SK-MEL-5 (cell line): ENCODE measurements around the genes FGFR2, ATE1 and BTBD16.

GRCh38 chr10:121418759-121419071 lies 179.5 kb downstream of the FGFR2 start:
RAMPAGE:
- cytosol, long total RNA, result no peak
- long total RNA, result no peak
- nucleus, long total RNA, result no peak

DNA sequence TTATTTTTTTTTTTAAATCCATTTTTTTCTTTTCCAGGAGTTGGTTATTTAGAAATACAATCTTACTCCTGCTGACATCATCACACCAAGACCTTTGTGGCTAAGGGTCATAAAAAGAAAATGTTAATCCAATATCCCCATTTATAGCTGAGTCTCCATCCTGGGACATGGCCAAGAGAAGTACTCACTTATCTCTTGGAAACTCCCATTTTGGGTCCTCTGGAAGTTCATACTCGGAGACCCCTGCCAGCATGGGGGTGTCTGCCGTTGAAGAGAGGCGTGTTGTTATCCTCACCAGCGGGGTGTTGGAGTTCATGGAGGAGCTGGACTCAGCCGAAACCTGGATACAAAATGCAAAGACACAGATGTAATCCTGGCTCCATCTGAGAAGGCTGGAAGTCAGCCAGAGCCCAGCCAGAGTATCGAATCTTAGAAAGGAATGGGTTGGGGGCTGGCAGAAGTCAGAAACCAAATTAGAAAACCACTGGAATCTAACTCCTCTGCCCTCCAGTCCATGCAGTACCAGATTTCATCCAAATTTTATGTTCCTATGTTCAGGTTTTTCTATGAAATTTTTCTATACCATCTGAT lies 94.5 kb downstream of the FGFR2 start:
RAMPAGE:
- cytosol, long total RNA, result no peak
- long total RNA, result no peak
- nucleus, long total RNA, result no peak

RAMPAGE:
- cytosol, long total RNA, result no peak
- long total RNA, result no peak
- nucleus, long total RNA, result no peak
Observed at GRCh38 chr10:121572804-121573603, 25.2 kb downstream of the FGFR2 start.

RAMPAGE:
- cytosol, long total RNA, result no peak
- long total RNA, result no peak
- nucleus, long total RNA, result no peak
Observed at GRCh38 chr10:121595723-121597013, 2.1 kb downstream of the FGFR2 start.

DNA sequence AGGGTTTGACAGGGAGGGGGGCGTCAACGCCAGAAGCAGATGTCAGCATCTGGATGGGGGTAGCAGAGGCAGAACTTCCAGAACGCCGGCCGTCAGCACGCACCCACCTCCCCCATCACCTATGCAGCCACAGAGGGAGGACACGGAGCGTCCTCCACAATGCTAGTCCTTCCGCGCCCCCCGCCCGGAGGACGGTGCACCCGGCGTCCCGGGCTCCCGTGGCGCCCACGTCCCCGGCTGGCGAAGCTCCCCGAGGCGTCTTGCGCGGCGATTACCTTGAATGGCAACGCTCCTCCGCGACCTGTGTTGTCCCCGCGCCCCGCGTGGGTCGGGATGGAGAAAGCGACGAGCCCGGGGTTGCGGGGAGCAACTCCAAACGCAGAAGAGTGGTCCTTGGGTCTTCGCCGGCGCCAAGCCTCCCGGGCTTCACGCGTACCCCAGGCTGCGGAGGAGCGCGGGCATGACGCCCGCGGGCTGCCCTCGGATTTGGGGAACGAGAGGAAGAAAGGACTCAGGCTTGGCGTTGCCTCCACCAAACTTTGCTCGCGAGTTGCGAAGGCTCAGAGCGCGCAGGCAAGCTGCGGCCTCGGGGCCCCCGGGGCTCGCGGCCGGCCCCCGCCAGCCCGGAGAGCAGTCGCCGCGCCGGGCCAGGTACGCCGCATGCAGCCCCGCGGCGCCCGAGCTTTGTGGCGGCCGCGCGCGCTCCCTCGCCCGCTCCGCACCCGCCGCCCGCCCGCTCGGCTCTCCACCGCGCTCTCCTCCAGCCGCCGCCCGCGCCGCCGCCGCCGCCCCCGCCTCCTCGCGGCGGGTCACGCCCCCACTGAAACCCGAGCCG lies at the start of gene FGFR2:
TSS of gene FGFR2 (minus strand) at position 758 of the 835 bp plus-strand sequence.
RAMPAGE:
- cytosol, long total RNA, result no peak
- long total RNA, result no peak
- nucleus, long total RNA, result no peak

DNA sequence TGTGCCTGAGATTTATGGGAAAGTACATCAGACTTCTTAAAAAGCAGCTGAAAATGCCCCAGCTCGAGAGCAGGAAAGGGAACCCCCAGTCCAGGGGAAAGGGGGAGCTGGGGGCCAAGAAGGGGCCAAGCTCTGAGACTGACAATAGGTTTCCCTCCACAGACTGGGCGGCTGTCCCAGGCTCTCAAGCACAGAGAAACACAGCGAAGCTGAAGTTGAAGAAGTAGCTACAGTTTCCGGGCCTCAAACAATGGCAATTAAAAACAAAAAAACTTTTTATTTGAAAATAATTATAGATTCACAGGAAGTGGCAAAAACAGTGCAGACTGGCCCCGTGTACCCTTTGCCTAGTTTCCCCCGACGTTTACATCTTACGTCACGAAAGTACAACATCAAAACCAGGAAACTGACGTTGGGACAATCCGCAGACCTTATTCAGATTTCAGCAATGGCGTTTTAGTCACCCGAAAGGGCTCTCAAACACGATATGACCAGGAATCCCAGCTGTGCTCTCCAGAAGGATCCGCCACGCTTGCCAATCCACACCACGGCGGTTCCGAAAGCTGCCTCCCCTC lies 84.0 kb upstream of the FGFR2 start:
RAMPAGE:
- cytosol, long total RNA, result no peak
- long total RNA, result no peak
- nucleus, long total RNA, result no peak

GRCh38 chr10:121921502-121921963 lies 6.3 kb downstream of the ATE1 start:
RAMPAGE:
- cytosol, long total RNA, result no peak
- long total RNA, result no peak
- nucleus, long total RNA, result no peak

DNA sequence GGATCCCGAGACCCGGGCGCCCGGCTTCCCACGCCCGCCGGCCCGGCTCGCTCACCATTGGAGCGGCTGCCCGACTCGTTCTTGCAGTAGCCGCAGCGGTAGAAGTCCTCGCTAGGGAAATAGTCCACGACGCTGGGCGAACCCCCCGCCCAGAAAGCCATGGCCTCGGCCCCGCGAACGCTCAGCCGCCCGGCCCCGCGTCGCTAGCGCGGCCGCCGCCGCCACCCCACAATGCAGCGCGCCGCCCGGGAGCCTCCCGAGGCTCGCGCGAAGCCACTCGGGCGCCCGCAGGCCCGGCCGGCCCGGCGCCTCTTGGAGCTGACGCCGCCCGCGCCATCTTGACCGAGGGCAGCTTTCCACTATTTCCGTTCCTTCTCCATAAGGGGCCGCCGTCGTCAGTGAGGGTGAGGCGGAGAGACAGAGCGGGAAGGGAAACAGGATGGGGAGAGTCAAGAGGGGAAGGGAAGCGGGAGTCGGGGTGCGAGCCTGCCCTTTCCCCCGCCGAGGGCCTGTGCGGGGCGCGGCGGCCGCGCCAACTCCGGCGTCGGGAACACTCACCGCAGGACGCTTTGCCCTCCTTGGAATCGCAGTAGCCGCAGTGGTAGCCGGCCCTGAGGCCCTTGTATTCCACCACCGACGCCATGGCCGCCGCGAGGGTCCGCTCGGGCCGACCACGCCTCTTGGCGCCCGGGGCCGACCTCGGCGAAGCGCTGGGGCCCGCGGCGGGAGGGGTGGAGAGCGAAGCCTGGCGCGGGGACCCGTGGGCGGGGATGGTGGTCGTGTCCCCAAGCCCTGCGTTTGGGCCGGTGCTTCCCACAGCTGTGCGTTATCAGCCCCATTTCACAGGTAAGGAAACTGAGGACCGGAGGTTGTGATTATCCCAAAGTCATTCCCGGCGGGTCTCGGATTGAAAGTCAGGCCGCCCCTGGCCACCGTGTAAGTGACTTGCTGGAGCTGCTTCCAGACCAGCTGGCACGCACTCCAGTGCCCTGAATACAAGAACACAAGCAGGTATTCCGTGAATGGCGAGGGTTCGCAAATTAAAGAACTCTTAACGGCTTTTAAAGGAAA lies at the start of gene ATE1:
TSS of gene ATE1 (minus strand) at position 243 of the 1,071 bp plus-strand sequence.
RAMPAGE:
- cytosol, long total RNA, result start-site peak on the minus strand centred at position 199 of the sequence, 80 bp wide, 27 and 72 reads in 2 replicates
- long total RNA, result no peak
- nucleus, long total RNA, result start-site peak on the minus strand centred at position 219 of the sequence, 57 bp wide, 32 and 30 reads in 2 replicates

GRCh38 chr10:121973474-121973957 lies 1.5 kb downstream of the NSMCE4A start:
RAMPAGE:
- cytosol, long total RNA, result no peak
- long total RNA, result no peak
- nucleus, long total RNA, result no peak

RAMPAGE:
- cytosol, long total RNA, result no peak
- long total RNA, result no peak
- nucleus, long total RNA, result no peak
Observed at GRCh38 chr10:122139232-122139766, 131.8 kb upstream of the BTBD16 start.

RAMPAGE:
- cytosol, long total RNA, result no peak
- long total RNA, result no peak
- nucleus, long total RNA, result no peak
Observed at GRCh38 chr10:122230966-122231388, 40.1 kb upstream of the BTBD16 start.

DNA sequence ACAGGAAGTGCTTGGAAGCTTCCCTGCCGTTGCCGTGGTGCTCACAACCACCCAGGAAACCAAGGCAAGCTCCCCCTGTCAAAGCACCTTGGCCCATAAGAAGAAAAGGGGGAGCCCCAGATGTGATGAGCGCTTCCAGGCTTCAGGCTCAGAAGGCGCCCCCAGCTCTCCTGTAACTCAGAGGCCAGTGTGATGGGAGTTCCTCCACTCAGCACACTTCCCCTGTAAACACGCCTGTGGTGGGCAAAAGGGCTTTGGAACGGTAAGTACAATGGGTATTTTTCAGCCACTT lies at the start of gene BTBD16:
TSS of gene BTBD16 (plus strand) at position 44 of the 292 bp plus-strand sequence.
RAMPAGE:
- cytosol, long total RNA, result no peak
- long total RNA, result no peak
- nucleus, long total RNA, result no peak

DNA sequence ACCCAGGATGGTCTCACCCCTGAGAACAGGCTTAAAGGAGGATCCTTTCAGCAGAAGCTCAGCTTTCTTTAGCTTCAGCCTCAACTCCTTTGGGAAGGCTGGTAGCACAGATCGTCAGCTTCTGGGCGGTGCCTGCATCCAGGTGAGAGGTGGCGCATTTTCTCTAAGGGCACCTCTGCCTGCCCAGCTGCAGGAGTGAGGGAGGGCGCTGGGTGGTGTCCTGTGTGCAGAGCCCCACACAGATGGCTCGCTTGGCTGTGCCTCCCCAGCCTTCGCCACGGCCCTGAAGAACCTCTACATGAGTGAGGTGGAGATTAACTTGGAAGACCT lies 19.7 kb downstream of the BTBD16 start:
RAMPAGE:
- cytosol, long total RNA, result no peak
- long total RNA, result no peak
- nucleus, long total RNA, result no peak

DNA sequence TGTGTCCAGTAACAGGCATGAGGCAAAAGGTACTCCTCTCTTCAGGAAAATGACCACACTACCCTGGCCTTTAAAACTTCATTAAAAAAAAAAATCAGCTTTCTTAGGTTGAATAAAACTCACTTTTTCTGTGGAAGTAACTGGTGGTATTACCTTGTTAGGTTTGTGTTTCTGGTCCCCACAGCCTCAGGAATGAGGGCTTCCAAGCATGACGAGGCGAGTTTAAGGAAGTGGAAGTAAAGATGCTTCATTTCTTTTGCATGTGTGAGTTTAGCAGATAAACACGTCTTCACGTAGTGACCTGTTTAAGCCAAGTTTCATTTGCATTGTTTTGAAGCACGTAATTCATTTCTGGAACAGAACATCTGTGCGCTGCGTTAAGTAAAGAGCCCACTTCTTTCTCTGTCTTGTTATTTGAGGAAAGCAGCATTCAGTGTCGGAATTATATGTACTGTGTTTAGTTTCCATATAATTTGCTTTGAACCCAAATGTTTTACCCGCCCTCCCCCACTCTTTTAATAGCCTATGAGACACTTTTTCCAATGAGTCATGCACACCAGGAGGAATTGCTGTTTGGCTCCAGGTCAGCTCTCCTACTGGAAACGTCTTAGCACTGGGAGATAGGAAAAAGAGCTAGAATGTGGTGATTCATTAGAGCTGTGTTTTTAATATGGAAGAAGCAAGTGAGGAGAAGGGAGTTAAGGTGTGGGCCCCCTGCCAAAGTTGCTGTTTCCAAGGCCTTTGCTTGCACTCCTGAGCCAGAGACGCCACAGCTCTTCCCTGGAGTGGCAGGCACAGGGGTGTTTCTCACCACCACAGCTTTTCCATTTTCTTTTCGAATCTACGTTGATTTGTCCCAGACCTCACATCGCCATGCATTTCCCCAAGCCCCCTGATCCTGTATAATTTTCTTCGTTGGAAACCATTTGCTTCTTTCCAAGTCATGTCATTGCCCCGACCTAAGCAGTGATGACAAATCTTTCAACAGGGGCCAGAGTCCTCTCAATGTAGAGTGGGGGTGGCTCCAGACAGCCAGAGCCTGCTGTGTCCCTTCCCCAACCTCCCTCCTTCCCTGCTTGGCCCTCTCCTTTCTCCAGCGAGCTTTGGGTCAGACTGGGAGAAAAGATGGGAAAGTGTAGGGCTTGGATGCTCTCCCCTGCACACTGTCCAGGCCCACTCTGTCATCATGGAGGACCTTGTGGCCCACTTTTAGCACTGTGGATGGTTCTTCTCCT lies 36.9 kb downstream of the BTBD16 start:
RAMPAGE:
- cytosol, long total RNA, result no peak
- long total RNA, result no peak
- nucleus, long total RNA, result no peak

RAMPAGE:
- cytosol, long total RNA, result no peak
- long total RNA, result no peak
- nucleus, long total RNA, result no peak
Observed at GRCh38 chr10:122375586-122375786, 978 bp downstream of the PLEKHA1 start.

DNA sequence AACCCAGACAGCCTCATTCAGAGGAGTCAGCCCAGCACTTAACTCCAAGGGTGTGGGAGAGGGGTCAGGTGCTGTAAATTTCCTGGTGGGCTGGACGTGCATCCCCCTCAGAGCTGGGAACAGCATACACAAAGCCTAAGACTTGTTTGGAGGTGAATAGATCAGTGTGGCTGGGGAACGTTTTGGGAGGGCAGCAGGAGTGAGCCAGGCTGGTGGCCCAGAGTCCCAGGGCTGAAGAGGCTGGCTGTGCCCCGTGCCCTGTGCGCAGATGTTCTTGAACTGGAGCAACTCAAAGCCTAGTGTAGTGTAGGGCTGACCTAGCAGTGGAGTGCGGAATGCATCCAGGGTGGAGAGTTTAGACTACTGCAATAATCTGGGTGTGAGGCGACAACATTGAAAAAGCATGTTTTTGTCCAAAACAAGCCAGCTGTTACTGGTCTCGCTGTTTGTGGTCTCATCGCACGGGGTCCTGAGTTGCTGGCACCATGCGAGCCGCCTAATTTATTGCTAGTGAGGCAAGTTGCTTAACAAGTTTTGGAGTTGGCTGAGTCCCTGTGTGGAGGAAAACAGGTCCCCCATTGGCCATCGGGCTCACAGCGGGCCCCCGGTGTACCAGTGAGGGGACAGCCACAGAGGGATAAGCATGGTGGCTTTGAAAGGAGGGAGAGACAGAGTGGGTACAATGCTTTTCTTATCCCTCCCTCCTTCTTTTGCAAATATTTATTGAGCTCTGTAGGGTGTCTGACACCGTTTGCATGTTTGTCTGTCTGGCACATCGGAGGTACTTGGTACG lies 2.6 kb downstream of the HTRA1 start:
RAMPAGE:
- cytosol, long total RNA, result no peak
- long total RNA, result no peak
- nucleus, long total RNA, result no peak

RAMPAGE:
- cytosol, long total RNA, result no peak
- long total RNA, result no peak
- nucleus, long total RNA, result no peak
Observed at GRCh38 chr10:122491150-122491824, 29.9 kb downstream of the HTRA1 start.

RAMPAGE:
- cytosol, long total RNA, result no peak
- long total RNA, result no peak
- nucleus, long total RNA, result no peak
Observed at GRCh38 chr10:122997113-122997631, 11.4 kb downstream of the IKZF5 start.

RAMPAGE:
- cytosol, long total RNA, result no peak
- long total RNA, result no peak
- nucleus, long total RNA, result no peak
Observed at GRCh38 chr10:123875741-123875977, 15.9 kb downstream of the CPXM2 start.

DNA sequence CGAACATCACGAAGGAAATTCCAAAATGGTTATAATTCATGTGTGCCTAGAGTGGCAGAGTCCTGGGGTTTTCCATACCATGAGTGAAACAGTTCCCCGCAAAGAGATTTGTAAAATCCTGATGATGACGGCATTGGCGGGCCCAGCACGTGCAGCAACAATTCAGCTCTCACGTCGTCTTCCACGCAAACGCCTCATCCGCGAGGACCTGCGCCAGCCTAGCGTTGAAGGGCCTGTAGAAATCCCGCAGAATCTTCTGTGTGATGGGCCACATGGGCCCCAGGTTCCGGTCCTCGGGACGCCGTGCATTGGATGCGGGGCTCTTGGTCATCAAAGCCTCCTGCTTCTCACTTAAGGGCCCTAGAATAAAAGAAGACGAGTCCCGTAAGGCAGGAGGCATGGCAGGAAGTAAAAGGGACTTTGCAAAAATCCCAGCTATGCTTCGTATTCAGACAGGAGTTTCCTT lies 83.4 kb downstream of the CHST15 start:
RAMPAGE:
- cytosol, long total RNA, result no peak
- long total RNA, result no peak
- nucleus, long total RNA, result no peak